Pericardium (tissue), 1 donor: ENCODE measurements around a stretch of chr17.

DNA sequence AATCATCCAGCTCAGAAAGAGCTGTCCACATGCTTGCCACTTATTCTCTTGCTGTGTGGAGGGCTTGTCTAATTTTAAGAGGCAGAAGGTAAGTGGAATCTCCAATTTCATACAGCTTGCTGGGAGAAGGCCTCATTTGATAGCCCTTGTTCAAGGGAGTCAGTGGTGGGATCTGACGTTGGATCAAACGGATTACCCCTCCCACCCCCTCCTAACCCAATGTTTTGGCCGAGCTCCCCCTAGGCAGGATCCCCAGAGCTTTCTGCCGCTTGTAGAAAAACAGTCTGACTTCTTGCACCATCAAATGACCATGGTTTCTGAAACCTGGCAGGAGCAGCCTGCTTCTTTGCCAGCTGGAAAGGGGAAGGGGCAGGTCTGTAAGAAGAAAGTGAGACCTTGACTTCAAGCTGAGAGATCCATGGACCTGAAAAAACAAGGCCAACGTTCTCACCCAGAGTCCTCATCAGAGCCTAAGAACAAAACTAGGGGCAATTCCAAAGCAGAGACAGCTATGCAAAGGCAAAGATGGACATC, 146.2 kb upstream of the MMD start:
- RRBS, result no CpG with 5 or more reads among the region's 5 CpGs

GRCh38 chr17:55575959-55576804, 146.5 kb downstream of the TMEM100 start:
- RRBS, result no CpG with 5 or more reads among the region's 7 CpGs

DNA sequence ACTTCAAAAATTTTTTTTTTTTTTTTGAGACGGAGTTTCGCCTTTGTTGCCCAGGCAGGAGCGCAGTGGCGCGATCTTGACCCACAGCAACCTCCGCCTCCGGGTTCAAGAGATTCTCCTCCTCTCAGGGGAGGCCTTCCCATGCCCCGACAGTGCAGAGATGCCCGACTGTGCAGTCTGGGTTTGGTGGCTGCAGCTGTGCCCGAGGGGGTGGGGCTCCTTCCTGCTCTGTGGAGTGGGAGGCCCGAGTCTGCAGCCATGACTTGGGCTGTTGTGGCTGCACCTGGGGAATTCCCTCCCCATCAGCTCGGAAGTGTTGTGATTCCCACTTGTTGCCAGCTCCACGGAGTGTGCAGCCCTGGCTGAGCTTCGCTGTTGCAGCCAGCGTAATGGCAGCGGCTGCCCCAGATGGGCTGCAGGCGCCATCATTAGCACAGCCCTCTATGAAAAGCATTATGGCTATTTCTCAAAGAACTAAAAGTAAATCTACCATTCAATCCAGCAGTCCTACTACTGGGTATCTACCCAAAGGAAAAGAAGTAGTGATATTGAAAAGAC, 145.0 kb downstream of the TMEM100 start:
- RRBS, result no CpG with 5 or more reads among the region's 17 CpGs

- RRBS, result no CpG with 5 or more reads among the region's 6 CpGs
Observed at GRCh38 chr17:55763716-55764253, 12.9 kb downstream of the PCTP start.

DNA sequence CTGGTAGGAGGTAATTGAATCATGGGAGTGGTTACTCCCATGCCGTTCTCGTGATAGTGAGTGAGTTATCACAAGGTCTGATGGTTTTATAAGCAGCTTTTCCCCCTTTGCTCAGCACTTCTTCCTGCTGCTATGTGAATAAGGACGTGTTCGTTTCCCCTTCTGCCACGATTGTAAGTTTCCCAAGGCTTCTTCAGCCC, 131.2 kb downstream of the PCTP start:
- RRBS, result no CpG with 5 or more reads among the region's 5 CpGs

DNA sequence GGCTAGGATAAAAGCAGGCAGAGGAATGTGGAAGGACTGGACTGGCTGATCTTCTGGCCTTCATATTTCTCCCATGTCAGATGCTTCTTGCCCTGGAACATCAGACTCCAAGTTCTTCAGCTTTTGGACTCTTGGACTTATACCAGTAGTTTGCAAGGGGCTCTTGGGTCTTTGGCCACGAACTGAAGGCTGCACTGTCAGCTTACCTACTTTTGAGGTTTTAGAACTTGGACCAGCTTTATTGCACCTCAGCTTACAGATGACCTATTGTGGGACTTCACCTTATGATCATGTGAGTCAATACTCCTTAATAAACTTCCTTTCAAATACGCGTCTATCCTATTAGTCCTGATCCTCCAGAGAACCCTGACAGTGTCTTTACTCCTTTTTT, 181.0 kb upstream of the NOG start:
- RRBS, result no CpG with 5 or more reads among the region's 3 CpGs

- RRBS, result 4% methylated on average over 13 of the region's 49 CpGs
Observed at GRCh38 chr17:56596338-56597228, 3.1 kb downstream of the NOG start.

DNA sequence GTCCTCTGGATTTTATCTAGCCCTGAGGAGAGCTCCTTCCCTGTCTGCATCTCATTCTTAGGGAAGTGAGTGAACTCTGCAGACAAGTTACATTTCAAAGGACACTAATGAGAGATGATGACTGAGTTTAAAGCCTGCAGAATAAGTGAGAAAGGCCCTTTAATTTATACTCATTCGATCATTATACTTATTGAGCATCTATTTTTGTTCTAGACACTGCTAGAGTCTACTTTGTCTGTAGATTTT, 3.7 kb downstream of the DGKE start:
- RRBS, result no CpG with 5 or more reads among the region's 1 CpG

GRCh38 chr17:56938113-56938586, 22.7 kb downstream of the COIL start:
- RRBS, result no CpG with 5 or more reads among the region's 7 CpGs

- RRBS, result no CpG with 5 or more reads among the region's 5 CpGs
Observed at GRCh38 chr17:57035371-57035815, 49.7 kb upstream of the AKAP1 start.

GRCh38 chr17:57091088-57091819, 6.2 kb downstream of the AKAP1 start:
- RRBS, result no CpG with 5 or more reads among the region's 6 CpGs

- RRBS, result no CpG with 5 or more reads among the region's 28 CpGs
Observed at GRCh38 chr17:57105414-57106454, 20.7 kb downstream of the AKAP1 start.

GRCh38 chr17:57242074-57242599, 14.2 kb upstream of the MSI2 start:
- RRBS, result no CpG with 5 or more reads among the region's 8 CpGs

- RRBS, result no CpG with 5 or more reads among the region's 15 CpGs
Observed at GRCh38 chr17:57257801-57258410, 1.6 kb downstream of the MSI2 start.

DNA sequence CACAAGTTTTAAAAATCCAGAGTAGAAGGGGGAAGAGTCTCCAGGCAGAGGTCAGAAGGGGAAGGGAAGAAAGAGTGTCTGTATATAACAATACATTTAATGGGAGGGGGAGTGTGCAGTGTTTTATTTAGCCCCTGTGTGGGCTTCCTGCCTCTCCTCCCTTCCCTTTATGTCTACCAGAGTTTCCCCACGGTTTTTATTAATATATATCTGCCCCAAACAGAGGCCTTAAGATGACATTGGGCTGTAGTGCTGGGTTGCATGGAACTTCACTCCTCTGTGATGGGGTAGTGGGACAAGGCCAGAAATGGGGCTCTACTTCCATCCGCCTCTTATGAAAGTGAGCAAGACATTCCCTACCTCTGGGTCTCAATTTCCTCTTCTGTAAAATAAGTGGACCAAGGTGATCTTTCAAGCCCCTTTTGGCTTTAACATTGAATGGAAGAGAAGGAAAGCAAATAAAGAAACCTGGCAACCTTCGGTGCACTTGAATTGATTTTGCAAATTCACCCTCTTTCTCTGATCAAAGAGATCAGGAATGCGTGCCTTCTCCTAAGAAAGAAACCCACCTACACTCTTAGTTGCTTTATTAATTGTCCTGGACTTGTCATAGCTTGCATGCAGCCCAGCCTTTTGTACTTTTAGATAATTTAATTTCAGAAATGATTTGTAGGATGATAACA, 2.8 kb downstream of the MSI2 start:
- RRBS, result no CpG with 5 or more reads among the region's 4 CpGs

- RRBS, result no CpG with 5 or more reads among the region's 10 CpGs
Observed at GRCh38 chr17:57260155-57261081, 4.1 kb downstream of the MSI2 start.

- RRBS, result no CpG with 5 or more reads among the region's 15 CpGs
Observed at GRCh38 chr17:57264546-57265579, 8.5 kb downstream of the MSI2 start.

DNA sequence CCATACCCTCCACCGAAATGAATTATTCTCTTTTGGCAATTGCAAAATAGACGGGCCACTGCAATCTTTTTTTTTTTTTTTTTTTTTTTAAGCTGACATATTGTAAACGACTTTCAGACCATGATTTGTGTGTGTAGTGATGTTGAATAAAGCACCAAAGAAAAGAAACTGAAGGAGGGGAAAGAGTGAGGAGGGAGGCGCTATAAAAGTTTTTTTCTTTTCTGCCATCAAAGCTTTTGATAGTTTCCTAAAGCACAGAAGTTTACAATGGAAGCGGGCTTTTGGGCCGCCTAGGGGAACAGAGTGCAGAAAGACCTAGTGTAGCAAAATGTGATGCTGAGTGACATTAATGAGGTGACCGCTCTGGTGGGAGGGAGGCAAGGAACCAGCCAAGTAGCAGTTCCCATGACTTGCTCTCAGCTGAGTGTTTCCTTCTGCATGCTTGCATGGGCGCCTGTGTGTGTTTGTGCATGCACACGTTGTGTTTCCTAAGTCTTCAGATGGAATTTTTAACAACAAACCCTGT, 15.4 kb downstream of the MSI2 start:
- RRBS, result no CpG with 5 or more reads among the region's 9 CpGs

DNA sequence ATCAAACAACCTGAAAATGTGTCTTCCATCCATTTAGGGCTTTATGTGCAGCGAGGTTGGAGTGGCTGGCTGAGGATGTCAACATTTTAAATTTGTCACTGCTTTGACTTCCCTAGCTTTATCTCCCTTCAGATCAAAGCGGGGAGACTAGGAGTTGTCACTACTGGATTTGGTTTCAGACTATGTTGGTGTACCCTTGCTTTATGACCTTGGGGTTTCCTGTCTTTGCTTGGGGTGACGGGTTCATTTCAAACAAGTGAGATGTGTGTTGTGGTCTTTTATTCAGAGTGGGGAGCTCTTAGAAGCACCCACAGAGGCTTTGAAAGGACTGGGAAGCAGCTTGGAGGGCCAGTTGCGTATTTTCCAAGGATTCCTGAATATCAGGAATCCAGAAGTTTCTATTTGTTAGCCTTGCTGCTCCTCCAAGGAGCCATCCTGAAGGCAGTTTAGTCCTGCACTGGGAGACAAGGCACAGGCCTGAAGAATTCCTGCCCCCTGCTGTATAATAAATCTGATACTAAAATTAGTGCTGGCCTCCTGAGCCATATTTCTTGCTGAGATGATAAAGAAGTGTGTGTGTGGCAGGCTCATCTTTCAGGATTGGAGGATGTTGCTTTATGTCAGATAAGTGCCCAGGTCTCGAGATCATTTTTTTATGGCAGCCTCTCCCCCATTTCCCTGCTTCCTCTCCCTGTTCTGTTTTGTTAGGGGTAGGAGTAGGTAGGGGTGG, 25.8 kb downstream of the MSI2 start:
- RRBS, result no CpG with 5 or more reads among the region's 5 CpGs

DNA sequence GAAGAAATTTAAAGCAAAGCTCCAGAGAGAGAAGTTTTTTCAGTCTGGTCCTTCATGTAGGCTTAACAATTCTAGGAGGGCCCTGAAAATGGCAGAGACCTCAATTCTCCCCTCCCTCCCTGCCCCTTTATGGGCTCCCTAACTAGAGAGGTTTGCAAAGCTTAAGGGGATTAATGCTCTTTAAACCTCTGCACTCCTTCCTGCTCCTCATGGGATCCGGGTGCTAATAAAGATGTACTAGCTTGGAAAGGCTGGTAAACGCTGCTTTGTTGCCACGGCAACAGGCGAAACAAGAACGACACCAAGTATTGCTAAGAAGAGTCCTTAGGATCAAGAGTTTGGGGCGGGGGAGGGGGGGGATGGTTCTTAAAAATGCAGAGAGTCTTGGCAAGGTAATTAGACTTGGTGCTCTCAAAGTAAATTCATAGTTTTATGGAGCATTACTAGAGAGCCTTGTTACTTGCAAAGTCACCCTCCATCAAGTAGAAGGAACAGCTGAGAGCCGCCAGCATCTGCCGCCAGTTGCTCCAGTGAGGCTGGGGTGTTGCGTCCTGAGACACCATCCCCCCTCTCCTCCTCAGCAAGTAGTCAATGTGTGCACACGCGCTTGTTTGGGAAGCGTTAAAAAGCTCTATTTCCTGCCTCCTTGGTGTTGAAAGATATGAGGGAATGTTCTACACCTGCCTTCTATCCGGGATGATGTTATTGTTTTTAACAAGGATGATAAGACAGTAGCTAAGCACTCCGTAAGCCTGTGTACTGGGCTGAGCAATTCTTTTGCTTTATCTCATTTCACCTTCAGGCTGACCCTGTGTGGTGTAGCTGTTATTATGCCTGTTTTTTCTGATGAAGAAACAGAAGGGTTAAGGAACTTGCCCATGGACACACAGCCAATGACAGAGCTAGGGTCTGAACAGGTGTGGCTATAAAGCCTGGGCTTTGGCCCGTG, 190.9 kb downstream of the CCDC182 start:
- RRBS, result no CpG with 5 or more reads among the region's 15 CpGs